Endothelial cell (in vitro differentiated cells): ENCODE results near the genes RBM17 and ITIH5.

GRCh38 chr10:6088898-6089596, at the start of gene RBM17:
TSS of gene RBM17 (plus strand) at chr10:6089034.
- PRO-cap = unidirectional peak, plus-strand start at chr10:6089011; unidirectional peak, plus-strand start at chr10:6089173; unidirectional peak, minus-strand start at chr10:6089422

- PRO-cap = no peak
Measured at GRCh38 chr10:6090269-6090984, 1.6 kb downstream of the RBM17 start.

DNA sequence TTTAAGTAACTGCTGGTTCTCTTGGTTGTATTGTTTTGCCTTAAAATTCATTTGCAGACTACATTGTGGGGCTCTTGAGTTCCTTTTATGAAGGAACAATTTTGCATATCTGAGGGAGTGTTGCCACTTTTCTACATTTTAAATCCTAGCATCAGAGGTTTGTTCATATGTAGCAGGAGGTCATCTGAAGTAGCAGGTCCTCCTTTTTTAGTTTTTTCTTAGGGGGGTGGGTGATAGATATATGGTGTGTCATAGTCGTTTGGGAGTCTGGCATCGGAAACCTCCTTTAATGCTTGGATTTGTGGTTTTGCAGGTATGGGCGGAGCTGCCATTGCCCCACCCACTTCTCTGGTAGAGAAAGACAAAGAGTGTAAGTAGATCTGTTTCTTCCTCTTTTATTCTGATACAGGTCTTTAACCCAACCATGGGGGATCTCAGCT, 19.6 kb downstream of the RBM17 start:
- PRO-cap = no peak

GRCh38 chr10:6113712-6114271, 25.0 kb downstream of the RBM17 start:
- PRO-cap = no peak

GRCh38 chr10:6145636-6146565, 56.8 kb upstream of the PFKFB3 start:
- PRO-cap = no peak

DNA sequence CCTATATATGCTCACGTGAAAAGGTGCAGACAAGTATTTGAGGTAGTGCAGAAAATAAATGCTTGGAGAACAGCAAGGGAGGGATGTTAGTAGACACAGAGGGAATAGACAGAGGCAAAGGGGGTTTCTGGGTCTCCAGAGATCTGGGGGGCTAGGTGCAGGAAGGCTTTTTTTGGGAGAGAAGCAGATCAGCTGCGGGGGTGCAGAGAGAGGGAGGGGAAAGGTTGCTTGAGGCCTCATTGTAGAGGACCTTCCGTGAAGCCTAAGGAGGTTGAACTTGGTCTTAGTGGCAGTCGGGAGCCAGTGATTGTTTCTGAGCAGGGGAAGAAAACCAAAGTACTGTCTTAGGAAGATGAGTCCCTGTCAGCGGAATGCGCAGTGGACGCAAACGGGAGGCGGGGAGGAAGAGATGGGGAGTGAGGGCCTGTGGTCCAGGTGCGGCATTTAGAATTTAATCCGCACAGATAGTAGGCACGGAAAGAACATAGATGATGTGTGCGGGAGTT, 29.2 kb upstream of the PFKFB3 start:
- PRO-cap = no peak

DNA sequence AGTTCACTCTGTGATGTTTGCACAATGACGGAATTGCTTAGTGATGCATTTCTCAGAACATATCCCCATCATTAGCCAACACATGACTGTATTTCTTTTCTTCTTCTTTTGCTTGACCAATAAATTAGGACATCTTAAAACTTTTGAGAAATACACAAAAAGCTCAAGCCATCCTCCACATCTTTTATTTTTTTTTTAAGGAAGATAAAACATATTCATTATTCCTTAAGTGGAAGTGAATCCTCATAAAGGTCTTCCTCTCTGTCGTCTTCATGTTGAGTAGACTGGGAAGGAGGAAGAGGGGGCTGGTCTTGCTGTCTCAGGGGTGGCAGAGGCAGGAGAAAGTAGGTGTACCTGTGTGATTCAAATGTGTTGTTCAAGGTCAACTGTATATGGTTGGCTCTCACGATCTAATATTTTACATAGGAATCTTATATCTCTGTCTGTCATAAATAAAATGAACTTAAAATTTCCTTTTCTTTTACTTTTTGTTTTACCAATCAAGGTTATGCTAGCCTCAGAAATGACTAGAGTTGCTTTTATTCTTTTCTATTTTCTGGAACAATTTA, 5.2 kb upstream of the PFKFB3 start:
- PRO-cap = no peak

DNA sequence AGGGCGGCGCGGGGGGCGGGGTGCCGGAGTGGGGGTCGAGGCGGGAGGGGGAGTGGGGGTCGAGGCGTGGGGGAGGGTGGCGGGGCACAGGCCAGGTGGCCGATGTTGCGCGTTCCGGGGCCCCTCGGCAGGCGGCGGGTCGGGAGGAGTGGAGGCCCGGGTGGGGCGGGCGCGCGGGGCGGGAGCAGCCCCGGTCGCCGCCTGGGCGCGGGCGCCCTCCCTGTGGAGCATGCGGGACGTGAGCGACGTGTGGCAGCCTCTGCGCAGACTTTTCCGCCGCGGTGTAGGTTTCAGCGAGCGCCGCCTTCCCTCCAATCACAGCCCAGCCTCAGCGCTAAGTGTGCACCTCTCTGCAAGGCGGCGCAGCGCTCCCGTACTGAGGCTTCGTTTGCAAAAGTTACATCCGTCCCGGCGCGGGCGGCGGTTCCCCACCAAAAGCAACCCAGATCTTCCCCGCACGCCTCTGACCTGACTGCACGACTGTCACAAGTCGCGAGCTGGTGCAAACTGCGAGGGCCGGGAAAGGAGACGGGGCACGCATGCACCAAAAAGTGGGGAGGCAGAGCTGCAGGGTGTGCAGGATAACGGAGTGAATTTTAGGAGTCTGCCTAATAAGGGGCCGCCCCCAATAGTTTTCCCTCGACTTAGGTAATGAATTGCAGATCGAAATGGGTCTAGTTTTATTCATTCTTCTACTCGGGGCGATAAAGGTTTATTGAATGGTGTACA, 1.2 kb upstream of the PFKFB3 start:
- PRO-cap = no peak

- PRO-cap = no peak
Measured at GRCh38 chr10:6222309-6223083, 19.8 kb downstream of the PFKFB3 start.

GRCh38 chr10:6473825-6474446, 106.1 kb downstream of the PRKCQ start:
- PRO-cap = no peak

DNA sequence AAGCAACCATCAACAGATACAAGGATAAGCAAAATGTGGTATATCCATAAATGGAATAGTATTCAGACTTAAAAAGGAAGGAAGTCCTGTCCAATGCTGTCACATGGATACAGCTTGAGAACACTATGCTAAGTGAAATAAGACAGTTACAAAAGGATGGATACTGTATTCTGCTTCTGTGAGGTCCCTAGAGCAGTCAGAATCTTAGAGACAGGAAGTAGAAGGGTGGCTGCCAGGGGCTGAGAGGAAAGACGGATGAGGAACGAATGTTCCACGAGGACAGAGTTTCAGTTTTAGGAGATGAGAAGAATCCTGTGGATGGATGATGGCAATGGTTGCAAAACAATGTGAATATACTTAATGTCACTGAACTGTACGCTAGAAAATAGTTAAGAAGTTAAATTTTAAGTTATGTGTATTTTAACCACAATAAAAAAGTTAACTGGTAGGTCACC, 3.8 kb downstream of the PRKCQ start:
- PRO-cap = no peak

DNA sequence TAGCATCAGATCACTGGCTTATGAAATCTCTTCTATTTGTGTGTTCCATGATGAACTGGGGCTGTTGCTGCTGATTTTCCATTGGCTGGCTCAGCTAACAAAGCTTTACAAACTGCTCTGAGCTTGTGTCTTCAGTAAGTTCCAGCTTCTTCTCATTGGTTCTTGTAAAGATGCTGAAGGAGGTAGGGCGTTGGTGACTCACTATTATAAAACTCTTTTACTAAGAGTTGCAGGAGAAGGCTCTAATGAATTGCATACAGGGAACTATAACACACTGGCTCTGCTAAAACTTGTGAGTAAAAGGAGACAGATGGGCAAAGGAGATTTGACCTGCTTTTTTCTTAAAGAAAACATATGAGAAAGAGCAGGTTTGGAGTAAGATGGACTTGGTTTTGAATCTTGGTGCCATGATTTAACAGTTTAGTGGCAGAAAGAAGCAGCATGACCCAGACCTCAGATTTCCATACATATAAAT, 136.5 kb upstream of the PRKCQ start:
- PRO-cap = no peak

GRCh38 chr10:6928656-6929030, 348.6 kb upstream of the PRKCQ start:
- PRO-cap = no peak

DNA sequence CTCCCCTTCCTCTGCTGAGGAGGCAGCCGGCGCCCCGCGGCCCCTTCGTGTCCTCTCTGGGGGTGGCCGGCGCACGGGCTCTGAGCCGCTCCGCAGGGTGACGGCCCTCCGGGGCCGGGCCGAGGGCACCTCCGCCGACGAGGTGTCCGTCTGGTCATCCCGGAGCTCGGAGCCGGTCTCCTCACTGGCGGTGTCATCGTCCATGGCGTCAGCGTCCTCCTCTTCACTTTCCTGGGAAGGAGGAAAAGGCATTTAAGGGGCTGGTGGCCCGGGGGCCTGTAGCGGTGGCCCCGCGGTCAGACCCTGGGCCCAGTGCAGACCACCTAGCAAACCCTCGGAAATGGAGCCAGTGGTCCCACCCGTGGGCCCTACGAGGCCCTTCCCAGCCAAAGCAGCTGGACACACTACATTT, 238.9 kb downstream of the SFMBT2 start:
- PRO-cap = no peak

DNA sequence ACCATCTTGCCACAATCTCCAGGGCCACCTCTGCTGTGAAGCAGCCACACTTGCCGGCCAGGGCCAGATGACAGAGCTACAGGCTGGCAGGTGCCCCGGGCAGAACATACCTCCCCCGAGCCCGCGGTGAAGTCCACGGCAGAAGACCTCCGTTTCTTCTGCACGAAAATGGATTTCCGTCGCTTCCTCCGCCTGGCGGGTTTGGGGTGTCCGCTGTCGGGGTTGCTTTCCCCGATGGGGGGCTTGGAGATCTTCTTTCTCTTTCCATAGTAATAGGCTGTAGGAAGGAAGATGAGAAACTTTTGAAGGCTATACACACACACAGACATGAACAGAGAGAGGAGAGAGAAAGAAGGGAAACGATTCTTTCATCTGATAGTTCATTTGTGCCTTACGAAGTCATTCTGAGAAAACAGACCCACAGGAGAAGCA, 238.4 kb downstream of the SFMBT2 start:
- PRO-cap = no peak

DNA sequence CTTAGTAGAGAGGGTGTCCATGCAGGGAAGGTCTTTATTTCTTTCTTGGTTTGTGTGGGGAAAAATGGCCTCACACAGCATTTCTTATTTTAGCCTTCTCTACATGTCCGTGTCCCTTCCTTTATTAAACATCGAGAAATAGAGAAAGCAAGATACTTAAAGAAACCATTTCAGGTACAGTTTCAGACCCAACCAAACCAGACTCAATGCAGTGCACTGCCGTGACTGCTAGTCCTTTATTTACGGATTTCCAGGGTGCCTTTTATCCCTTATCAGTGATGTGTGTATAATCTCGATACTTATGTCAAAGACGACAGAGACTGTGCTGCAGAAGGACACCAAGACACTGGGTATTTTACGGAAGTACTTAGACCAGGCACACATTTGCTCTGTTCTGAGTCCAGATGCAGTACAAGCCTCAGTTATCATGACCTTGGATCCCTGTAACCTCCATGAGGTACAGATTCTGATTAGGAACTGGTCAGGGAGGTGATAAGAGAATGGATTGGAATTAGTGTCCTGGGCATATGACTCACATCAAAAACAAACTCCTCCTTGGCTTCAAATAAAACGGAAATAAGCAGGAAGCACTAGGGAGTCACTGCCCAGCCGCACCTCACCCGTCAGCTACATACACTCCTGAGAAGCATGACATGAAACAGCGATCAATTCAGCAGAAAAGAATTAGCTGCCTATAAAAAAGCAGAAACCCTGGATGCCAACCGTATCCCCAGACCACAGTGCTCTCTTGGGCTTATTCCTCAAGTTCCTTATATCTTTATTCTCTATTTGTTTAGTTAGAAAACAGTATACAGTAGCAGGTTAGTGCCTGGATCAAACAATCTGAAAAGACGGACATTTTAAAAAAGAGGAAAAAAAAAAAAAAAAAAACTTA, 146.5 kb downstream of the SFMBT2 start:
- PRO-cap = no peak

- PRO-cap = no peak
Measured at GRCh38 chr10:7337418-7338179, 73.2 kb downstream of the SFMBT2 start.

DNA sequence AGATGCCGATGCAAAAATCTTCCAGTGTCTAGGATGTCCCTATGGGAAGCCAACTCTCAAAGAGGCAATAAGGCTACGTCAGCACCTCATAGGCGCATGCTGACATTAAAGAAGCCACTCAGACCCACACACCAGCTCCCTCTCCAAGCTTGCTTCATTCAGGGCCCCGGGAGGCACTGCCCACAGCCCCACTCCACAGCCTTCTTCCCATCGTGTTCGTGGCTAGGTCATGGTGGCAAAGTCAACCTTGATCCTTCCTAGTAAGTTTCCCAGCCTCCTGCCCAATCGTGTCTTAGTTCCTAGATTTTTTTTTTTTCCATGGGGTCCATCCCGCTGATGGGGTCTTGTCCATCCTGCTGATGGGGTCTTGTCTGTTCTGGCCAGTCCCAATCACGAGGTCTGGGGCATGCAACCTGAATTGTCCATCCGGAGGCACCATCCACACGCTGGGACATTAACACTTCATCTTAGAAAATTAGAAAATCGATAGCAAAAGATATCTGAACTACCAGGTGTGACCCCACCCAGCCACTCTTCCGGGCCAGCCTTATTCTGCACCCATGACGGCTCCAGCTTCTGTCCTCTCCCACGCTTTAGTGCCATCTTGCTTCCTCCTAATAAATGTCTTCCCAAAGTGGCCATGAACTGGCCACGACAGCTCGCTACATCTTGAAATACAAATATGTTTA, 60.8 kb downstream of the SFMBT2 start:
- PRO-cap = no peak

DNA sequence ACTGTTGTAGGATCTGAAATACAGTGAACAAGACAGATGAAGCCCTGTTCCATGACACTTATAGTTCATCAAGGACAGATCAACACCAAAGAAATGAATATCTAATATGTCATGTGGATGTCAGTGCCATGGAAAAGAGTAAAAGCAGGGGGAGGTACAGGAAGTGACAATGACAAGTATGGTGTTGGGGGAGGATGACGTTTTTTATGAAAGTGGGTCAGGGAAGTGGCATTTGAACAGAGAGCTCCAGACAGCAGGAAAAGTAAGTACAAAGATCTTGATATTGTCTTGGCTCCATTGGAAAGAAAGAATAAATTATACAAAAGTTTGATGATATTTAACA, 7.0 kb upstream of the SFMBT2 start:
- PRO-cap = no peak

- PRO-cap = no peak
Measured at GRCh38 chr10:7666418-7667097, at the start of gene ITIH5. TSS of gene ITIH5 (minus strand) at chr10:7666966.